ENCODE measurements around the gene SIPA1L2.

DNA sequence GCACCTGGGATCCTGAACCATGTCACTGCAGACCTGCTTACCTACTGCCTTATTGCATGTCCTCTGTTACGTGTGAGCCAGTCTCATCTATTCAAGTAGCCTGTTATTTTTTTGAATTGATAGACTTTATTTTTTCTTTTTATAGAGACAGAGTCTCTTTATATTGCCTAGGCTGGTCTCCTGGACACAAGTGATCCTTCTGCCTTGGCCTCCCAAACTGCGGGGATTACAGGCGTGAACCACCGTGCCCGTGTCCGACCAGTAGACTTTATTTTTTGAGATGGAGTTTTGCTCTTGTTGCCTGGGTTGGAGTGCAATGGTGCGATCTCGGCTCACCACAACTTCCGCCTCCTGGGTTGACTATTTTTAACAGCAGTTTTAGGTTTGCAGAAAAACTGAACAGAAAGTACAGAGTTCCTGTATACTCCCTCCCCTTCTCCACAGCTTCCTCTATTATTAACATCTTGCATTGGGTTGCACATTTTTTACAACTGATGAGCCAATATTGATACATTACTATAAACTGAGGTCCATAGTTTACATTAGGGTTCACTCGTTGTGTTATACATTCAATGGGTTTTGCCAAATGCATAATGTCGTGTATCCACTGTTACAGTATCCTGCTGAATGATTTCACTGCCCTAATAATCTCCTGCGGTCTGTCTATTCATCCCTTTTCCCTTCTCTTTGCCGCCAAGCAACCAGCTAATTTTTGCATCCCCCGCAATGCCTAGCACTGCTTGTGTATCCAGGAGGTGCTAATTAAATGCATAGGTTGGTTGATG lies 13.9 kb upstream of the DISC1 start:
- RAMPAGE, total RNA, result no peak

GRCh38 chr1:231814243-231814809 lies 187.7 kb downstream of the DISC1 start:
- RAMPAGE, total RNA, result no peak

DNA sequence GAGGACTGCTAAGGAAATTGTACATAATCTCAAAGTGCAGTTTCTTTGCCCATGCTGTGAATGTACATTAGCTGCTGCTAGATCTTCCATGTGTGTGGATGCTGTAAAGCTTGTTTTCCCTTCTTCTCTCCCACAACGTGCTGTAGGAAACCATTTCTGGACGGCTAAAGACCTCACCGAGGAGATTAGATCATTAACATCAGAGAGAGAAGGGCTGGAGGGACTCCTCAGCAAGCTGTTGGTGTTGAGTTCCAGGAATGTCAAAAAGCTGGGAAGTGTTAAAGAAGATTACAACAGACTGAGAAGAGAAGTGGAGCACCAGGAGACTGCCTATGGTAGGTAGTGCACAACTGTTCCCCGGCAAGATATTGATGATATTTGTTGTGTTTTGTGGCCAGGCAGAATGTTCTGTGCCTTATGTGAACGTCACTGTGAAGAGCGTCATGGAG lies 191.6 kb downstream of the DISC1 start:
- RAMPAGE, total RNA, result no peak

DNA sequence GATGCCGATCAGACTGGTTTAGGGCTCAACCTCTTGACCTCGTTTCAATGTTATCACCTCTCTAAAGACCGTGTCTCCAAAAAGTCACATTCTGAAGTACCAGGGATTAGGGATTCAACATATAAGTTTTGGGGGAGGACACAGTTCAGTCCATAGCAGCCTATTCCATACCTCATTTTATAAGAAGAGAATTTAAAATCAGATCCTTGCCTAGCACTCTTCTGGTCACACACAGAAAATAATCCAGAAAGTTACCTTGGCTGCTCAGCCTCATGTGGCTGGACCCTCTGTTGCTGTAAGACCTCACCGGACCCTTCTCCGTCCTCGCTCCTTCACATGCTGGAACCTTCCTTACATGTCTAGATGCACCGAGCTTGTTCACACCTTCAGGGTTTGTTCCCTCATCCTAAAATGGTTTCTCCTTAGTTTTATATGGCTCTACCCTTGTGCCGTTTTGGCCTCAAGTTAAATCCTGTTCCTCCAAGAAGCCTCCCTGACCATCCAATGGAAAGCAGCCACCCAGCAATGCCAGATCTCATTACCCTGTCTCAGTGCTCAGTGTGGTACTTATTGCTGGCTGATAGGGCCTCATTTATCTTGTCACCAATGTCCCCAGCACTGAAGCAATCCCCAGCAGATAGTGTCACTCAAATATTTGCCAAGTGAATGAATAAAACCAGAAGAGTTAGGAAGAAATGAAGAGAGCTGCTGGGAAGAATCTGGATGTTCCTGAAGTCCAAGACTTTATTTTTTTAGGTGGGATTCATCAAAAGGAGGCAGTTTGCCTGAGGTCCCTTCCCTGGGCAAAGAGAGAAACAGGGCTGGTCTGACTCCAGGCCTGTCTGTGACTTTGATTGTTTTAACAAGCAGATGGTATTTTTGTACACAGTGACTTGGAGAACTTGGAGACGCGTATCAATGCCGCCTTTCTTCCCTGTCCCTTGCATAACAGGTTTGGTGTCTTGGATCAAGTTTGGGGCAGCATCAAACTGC lies 221.0 kb downstream of the DISC1 start:
- RAMPAGE, total RNA, result no peak

DNA sequence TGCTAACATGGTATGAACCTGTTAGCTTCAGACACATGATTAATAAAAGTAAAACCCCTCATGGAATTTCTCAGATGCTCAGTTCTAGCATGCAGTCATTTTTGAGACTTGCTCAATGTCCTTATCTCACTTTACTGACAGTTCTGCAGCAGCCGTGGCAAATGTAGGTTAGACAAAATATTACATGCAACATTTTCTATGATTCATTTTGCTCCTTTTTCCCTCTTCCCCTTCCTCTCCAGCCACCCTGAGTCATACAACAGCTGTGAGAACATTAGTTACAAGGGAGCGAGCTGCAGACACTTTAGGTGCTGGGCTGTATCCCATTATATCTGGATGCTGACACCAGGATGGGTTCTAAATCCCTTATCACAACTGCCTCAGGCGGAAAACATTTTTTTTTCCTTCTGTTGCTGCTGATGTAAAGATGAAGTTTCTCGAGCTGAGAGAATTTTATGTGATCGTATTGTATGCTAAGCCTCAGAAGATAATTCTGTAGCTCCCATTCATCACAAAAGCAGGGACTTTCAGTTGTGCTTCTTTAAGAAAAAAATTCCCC lies 344.8 kb downstream of the DISC1 start:
- RAMPAGE, total RNA, result no peak

DNA sequence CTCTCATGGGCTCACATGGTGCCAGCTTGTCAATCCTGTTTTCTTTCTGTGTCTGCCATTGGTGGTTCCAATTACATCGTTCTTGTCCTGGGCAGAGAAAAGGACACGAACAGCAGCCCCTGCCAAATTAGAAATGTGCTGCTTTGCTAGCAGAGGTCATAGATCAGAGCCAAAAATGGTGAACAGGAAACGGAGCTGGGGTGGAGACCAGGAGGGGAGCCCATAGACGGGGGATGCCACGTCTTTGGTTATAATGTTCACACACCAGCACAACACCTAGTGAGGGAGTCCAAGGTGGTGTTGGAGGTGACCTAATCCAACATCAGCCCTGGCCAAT lies 253.1 kb downstream of the SIPA1L2 start:
- RAMPAGE, total RNA, result no peak

DNA sequence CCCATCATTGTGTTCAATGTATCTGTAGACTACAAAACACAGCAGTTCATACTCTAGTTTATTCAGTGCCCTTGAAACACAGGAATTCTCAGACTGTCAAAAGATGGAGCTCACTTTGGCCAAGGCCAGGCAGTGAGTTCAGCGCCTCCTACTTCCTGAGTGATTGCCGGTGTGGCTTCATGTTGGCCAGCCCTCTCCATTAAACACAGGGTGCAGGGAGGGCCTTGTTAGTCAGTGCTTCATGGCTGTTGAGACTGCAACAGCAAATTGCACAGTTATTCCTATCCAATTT lies 156.7 kb downstream of the SIPA1L2 start:
- RAMPAGE, total RNA, result no peak

DNA sequence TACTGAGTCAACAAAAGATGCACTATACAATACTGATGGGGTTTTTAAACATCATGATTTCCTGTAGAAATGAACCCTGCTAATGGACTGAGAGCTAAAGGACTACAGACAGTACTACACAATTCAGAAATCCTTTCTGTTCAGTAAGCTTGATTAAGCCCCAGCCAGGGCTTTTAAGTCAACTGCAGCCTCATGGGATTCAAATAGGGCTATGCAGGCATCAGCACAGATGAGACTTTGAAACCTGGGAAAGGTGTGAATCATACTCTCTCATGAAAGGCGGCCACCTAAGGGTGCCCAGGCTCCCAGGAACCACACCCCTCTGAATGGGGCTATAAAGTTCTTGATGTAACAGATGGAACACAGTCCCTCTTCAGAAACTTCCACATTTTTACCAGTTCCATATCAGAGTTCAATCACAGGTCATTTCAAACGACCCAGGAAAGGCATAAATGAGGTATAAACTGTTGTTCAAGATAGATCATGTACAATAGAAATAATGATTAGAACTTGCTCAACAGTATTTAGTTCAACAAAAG lies 7.5 kb downstream of the SIPA1L2 start:
- RAMPAGE, total RNA, result no peak

- RAMPAGE, total RNA, result no peak
Observed at GRCh38 chr1:232629751-232630214, at the start of gene SIPA1L2. Gene SIPA1L2, minus strand, starts transcription at chr1:232630133.

DNA sequence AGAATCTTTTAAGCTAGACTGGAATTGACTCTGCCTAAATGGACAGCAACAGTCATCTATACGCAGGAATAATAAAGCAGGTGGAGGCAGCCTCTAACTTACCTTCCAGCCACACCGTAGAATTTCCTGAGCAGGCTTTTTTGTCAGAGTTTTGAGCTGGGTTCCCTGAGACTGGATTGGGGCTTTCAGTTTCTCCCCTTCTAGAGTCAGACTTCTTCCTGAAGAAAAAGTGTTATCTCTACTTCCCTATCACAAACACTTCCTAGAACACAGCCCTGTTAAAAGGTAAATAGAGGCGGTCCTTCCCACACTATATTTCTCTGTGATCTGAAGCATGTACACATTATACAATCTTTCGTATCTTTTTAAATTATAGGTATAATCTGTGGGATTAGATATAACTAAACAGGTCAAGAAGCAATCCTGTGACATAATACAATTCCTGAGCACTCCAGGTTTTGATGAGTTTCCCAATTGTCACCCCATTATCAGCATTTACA lies 1.3 kb upstream of the SIPA1L2 start:
- RAMPAGE, total RNA, result no peak

- RAMPAGE, total RNA, result no peak
Observed at GRCh38 chr1:232903972-232904587, 46.3 kb upstream of the NTPCR start.

- RAMPAGE, total RNA, result no peak
Observed at GRCh38 chr1:232923896-232924386, 26.5 kb upstream of the NTPCR start.

GRCh38 chr1:232950952-232951228 lies 479 bp downstream of the NTPCR start:
- RAMPAGE, total RNA, result no peak

DNA sequence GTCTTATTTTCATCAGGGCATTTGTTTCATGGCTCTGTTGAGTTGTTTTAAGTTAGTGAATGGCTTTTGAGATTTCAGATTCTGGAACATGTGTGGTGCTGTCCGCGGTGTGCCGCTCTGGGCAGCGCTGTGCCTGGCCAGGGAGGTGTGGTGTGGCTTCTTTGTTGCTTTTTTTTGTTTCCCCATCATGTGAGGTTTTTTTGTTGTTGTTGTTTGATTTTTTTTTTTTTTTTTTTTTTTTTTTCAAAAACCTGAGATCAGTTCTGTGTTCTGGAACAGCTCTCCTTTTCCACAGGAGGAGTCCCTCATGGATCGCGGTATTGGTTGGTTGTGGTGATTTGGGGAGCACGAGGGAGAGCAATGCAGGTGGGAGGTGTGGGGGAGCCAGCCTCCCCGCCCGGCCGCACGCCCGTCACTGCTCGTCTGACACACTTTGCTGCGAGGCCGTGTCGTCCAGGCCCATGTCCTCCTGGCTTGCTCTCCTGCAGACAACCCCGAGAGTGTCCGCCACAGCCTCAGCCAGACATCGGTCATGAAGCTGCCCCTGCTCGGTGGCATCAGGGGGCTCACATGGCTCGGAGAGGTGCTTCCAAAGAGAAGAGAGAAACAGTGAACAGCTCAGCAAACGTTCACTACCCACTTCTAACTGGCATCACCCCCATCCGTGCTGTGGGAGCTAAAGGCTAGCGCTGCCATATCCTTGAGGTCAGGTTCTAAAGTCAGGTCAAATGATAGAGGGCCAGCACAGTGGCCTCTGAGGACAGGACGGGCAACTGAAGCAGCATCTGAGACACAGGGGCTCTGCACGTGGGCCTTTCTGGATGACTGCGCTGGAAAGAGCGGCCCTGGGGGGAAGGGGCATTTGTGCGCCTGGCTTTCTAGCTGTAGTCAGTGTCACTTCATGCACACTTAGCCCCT lies 33.7 kb downstream of the NTPCR start:
- RAMPAGE, total RNA, result no peak

GRCh38 chr1:233281935-233282364 lies 13.6 kb downstream of the PCNX2 start:
- RAMPAGE, total RNA, result no peak

DNA sequence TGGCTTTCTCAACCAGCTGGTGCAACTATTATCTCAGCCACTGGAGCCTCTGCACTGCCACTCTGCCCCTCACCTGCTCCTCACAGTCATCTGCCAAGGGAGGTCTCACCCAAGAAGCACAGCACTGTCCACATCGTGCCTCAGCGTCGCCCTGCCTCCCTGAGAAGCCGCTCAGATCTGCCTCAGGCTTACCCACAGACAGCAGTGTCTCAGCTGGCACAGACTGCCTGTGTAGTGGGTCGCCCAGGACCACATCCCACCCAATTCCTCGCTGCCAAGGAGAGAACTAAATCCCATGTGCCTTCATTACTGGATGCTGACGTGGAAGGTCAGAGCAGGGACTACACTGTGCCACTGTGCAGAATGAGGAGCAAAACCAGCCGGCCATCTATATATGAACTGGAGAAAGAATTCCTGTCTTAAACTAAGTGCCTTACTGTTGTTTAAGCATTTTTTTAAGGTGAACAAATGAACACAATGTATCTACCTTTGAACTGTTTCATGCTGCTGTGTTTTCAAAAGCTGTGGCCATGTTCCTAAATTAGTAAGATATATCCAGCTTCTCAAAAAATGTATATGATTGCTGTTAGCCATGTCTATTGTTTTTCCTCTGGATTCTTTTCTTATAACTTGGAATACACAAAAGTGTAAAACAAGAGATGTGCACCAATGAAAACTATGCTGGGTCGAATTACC lies 54.9 kb downstream of the MAP3K21 start:
- RAMPAGE, total RNA, result no peak

DNA sequence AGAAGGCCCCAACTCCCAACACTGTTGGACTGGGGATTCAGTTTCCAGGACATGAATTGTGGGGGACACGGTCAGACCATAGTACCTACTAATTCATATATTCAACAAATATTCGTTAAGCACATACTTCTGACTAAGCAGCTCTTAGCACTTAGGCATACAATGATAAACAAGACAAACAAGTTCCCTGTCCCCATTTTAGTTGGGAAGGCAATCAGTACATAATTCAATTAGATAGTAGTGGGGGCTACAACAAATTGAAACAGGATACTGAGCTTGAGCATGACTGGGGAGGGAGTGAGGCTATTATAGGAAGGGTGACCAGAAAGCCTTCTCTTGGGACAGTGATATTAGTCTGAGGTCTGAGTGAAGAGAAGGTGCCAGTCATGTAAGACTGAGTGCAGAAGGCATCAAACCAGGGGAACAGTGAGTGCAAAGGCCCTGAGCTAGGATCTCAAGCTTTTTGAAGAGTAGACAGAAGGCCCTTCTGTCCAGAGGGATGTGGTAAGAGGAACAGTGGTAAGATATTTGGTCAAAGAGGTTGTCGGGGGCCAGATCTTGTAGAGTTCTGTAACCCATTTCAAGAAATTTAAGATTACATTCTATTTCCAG lies 30.5 kb downstream of the KCNK1 start:
- RAMPAGE, total RNA, result no peak

GRCh38 chr1:233666231-233667030 lies 52.5 kb downstream of the KCNK1 start:
- RAMPAGE, total RNA, result no peak

GRCh38 chr1:234372466-234372839 lies 803 bp upstream of the COA6 start:
- RAMPAGE, total RNA, result no peak

DNA sequence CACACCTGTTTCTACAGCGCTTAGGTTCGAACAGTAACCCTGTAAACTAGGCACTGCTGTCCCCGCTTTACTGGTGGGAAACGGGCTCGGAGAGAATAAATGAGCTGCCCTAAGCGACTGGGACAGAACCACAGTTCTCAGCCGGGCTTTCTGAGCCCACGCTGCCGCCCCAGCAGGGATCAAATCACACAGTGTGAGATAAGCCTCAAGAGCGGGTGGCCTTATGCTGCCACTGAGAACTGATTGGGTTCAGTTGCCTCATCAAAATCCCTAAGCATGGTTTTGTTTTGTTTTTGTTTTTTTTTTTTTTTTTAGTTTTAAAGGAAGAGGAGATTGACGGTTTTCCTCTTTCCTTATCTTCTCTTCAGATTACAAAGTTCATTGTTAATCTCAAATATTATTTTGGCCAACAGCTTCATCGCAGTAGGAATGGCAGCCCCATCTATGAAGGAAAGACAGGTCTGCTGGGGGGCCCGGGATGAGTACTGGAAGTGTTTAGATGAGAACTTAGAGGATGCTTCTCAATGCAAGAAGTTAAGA lies 631 bp downstream of the COA6 start:
- RAMPAGE, total RNA, result no peak